Mesenchymal stem cell of Wharton's jelly (primary cell): Measurements from ENCODE around the genes DHX34, MEIS3, TPRX1 and TPRX2.

DNA sequence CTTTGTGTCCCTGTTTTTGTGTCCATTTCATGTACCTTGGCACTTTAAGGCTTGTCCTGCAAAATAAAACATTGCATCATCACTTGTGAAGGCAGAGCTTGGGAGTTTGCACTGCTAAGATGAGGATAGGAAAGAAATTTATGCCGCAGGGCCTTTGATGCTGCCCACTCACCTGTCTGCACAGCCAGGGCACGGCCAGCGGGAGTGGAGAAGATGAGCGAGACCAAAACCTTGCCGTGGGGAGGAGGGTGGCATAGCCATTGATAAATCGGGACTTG lies 76.0 kb upstream of the NPAS1 start:
- CAGE, long polyA plus RNA = no peak

- CAGE, long polyA plus RNA = no peak
Measured at GRCh38 chr19:46975240-46975996, 44.2 kb upstream of the NPAS1 start.

GRCh38 chr19:46984236-46985106 lies 35.2 kb upstream of the NPAS1 start:
- CAGE, long polyA plus RNA = no peak

DNA sequence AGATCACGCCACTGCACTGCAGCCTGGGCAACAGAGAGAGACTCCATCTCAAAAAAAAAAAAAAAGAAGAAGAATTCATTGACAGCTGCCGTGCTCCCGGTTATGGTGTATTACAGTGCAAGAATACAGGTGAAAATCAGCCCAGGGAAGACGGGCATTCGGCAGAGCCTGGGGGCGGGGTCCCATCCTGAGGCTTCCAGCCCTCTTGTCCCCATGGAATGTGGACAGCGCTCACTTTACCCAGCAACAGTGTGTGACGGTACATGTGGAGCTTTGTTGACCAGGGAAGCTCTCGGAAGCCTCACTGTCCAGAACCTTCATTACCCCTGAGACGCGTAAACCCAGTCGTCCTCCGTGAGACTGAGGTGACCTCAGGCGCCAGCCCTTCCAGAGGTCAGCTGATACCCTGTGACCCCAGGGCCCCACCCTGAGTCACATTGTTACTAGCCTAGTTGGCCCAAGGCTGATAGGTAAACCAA lies 10.1 kb upstream of the TMEM160 start:
- CAGE, long polyA plus RNA = no peak

DNA sequence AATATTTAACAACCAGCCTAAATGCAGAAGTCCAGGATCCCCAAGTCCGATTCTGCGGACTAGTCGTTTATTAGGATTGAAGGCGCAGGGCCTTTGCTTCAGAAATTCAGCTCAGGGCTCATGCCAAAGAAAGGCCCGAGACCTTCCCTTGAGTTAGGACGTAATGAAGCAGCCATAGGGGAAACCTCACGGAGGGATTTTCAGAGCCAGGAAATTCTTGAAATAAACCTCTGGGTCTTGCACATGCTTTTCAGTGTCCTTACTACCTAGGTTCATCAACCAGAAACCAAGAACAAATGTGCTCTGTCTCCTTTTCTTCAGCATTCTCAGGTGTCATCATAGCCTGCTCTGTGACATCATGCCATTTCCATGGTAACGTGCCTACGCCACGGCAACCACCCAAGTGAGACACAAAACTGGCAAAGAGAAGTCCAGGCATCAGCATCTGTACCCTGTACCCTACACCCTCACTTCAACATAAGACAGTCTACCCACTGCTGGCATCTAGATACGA lies 13.5 kb downstream of the ZC3H4 start:
- CAGE, long polyA plus RNA = no peak

- CAGE, long polyA plus RNA = no peak
Measured at GRCh38 chr19:47111667-47112073, 1.9 kb downstream of the ZC3H4 start.

DNA sequence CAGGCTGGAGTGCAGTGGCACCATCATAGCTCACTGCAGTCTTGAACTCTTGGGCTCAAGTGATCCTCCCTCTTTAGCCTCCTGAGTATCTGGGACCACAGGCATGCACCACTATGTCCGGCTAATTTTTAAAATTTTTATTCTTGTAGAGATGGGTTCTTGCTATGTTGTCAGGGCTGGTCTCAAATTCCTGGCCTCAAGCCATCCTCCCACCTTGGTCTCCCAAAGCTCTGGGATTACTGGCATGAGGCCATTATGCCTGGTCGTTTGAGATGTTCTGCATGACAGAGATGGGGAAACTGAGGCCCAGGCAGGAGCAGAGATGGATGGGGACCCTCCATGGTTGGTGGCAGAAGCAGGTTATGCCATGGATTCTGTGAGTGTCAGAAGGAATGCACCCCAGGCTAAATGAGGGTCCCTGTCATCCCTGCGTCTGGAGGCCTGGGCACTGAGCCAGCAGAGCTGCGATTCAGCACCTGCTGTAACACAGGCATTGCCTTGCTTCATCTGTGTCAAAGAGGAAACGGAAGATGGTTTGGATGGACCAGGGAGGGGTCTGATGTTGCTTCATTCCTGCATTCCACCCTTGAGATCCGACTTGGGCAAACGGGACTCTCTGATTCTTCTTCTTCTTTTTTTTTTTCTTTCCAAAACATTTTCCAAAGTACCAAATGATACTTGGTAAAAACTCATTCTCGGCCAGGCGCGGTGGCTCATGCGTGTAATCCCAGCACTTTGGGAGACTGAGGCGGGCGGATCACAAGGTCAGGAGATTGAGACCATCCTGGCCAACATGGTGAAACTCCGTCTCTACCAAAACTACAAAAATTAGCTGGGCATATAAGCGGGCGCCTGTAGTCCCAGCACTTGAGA lies 1.1 kb downstream of the C5AR1 start:
- CAGE, long polyA plus RNA = no peak

GRCh38 chr19:47319668-47320780 lies 10.4 kb downstream of the C5AR1 start:
- CAGE, long polyA plus RNA = no peak

DNA sequence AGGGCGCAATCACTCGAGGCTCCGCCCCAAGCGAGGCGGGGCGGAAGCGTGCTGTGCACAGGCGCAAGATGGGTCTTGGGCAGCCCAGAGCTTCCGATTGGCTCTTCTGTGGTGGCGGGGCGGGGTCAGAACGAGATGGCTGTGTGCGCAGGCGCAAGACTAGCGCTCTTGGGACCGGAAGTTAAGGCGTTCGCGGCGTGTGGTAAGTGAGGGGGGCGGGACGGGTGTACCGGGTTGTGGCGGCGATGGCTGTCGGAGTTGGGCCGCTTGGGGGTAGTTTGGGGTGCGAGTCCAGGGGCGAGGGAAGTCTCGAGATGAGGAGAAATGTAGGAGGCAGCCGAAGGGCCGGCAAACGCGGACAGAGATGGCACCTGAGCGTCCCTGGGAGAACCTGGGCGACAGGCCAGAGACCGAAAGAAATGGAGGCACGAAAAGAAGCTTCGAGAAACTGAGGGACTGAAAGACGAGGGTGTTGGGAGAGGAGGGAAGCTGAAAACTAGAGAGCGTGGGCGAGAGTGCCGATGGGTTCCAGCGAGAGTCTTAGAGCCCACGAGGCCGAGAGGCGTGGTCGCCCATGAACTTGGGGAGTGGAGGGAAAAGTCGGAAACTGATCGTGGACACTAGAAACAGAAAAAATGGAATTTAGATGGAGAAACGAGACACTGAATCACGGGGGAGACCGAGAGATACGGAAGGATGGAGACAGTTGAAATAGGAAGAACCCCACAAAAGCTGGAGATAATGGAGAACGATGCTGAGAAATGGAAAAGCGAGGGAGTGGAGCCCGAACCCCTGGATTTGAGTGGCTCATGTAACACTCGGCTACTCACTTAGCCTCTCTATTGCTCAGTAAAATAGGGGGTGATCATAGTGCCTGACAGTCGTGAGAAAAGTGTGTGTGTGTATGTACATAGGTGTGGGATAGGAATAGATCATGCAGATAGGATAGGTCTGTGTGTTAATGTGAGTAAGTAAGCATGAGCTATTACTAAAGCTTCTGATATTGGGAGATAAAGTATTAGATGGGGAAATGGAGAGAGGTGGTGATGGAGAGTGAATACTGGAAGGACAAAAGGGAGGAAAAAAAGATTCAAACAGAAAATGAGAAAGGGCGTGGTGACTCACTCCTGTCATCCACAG lies at the start of gene DHX34:
Gene DHX34 (plus strand): TSS at position 165 of the 1,140 bp plus-strand sequence.
- CAGE, long polyA plus RNA = no peak

DNA sequence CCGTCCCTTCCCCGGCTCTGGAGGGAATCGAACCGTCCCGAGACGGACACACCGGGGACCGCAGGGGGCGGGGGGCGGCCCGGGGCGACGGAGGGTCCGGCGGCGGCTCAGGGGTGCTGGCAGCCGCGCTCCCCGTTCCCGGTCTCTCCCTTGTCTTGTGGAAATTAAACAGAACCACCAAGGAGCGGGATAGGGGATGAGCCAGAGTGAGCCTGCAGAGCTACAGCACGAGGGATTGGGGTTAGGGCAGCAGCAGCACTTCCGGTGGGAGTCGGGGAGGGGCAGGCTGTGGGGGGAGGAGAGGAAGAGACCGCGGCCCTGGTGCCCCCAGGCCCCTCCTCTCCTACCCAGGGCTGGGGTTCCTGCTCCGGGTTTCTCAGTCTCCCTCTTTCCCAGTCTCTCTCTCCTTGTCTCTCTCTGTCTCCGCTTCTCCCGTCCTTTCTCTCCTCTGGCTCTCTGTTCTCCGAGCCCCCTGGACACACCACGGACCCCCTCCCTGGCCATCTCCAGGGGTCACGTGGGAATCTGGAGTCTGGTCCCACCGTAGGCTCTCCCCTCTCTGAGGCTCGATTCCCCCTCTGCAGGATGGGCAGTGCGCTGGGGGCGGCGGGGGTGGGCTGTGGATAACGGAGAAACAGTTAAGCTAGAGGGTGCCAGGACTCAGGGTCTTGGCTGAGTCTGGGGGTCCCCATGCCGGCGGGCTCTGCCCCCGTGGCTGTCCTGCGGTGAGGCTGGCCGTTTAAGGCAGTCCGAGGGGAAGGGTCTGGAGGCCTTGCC lies at the start of gene MEIS3:
Gene MEIS3 (minus strand): TSS at position 148 of the 777 bp plus-strand sequence.
- CAGE, long polyA plus RNA = no peak

DNA sequence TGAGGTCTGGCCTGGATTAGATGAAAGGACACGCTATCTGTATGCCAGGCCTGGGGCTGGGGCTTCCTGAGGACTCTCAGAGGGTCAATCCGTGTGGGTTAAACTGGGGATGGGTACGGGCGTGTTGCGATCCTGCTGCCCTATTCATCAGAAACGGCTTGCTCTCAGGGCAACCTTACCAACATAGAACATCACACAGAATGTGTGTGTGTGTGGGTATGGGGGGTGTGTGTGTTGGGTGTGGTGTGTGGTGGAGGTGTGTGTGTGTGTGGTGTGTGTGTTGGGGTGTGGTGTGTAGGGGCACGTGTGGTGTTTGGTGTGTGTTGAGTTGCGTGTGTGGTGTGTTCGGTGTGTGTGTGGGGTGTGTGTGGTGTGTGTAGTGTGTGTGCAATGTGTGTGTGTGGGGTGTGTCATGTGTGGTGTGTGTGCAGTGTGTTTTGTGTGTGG lies 5.8 kb upstream of the KPTN start:
- CAGE, long polyA plus RNA = no peak

GRCh38 chr19:47509956-47511058 lies 4.6 kb downstream of the NAPA start:
- CAGE, long polyA plus RNA = no peak

DNA sequence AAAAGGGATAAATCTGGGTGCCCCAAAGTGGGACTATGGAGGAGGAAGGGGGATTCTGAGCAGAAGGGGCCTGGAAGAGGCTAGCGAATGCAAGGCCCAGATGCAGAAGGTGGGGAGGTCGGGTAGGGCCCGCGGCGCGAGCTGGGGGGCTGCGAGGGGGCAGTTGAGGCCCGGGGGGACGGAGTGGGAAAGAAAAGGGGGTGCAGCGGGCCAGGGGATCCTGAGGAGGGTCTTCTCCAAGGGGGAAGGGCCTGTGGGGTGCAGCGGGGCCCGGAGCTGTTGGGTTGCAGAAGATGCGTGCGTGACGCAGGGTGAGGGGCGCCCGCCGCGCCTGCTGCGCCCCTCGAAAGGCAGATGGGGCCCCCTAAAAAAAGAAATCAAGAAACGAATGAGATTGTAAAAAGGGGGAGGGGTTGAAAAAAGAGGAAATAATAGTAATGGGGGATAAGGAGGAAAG lies 327 bp downstream of the ZNF541 start:
- CAGE, long polyA plus RNA = no peak

DNA sequence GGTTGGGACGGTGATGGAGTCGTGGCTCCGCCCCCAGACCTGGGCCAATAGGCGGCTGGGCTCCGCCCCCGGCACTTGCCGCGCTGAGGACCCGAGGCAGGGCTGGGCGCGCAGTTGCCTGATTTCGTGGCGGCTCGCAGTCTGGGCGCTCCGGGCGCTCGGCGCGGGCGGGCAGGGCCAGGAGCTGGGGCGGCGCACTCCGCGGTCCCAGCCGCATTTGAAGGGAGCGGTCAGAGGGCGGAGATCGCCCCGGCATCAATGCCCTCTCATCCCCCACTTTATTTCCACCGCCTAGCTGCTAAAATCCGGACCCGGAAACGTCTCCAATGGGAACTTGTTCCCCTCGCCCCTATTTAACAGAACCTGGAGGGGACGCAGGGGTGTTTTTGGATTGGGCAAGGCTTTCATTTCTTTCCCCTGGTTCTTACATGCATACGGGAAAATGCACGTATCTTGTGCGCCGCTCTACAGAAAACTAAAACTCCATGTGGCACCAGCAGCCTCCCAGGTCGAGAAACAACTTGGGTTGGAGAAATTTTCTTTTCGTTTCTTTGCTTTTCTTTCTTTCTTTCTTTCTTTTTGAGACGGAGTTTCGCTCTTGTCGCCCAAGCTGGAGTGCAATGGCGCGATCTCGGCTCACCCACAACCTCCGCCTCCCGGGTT lies 8.3 kb upstream of the BICRA start:
- CAGE, long polyA plus RNA = no peak

GRCh38 chr19:47607850-47608793 lies 812 bp upstream of the BICRA start:
- CAGE, long polyA plus RNA = no peak

DNA sequence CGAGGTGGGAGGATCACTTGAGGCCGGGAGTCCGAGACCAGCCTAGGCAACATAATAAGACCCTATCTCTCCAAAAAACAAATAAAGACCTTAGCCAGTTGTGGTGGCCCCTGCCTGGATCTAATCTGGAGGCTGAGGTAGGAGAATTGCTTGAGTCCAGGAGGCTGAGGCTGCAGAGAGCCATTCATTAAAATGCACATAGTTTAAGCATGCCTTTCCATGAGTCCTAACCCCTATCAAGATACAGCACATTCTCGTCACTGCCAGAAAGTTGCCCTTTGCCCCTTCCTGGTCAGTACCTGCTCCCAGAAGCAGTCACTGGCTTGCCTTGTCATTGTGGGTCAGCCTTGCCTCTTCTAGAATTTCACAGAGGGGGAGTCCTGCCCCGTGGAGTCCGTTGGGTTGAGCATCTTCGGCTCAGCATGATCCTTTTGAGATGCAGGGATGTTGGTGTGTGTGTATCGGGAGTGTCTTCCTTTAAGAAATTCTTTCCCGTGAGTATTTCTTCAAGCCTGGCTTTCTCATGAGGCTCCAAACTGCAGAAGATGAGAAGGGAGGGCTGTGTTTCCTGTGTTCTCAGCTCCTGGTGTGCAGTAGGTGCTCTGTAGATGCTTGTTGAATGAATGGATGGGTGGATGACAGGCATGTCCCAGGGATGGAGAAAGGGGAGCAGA lies 10.9 kb downstream of the BICRA start:
- CAGE, long polyA plus RNA = no peak

DNA sequence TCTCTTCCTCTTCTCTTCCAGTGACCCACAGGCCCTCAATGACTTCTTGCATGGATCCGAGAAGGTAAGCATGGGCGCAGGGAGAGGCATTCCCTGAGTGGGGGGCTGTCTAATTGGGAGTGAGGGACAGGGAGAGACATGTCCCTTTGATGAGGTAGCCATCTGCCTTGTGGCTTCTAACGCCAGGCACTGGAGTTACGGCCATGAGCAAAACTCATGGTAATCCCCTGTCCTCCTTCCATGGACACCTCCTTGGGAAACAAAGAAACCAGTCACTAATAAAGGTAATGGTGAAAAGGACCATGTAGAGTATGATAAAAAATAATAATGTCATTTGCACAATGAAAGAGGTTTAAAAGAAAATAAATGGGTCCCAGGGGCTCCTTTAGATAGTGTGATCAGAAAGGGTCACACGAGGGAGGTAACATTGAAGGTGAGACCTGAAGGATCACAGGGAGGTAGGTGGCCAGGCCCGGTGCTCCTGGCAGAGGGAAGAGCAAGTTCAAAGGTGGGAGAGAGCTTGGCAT lies 39.5 kb upstream of the EHD2 start:
- CAGE, long polyA plus RNA = no peak

GRCh38 chr19:47760219-47760850 lies 15.0 kb downstream of the NOP53 start:
- CAGE, long polyA plus RNA = no peak

- CAGE, long polyA plus RNA = no peak
Measured at GRCh38 chr19:47804375-47804704, at the start of gene TPRX1. Gene TPRX1, minus strand, starts transcription at chr19:47804551.

DNA sequence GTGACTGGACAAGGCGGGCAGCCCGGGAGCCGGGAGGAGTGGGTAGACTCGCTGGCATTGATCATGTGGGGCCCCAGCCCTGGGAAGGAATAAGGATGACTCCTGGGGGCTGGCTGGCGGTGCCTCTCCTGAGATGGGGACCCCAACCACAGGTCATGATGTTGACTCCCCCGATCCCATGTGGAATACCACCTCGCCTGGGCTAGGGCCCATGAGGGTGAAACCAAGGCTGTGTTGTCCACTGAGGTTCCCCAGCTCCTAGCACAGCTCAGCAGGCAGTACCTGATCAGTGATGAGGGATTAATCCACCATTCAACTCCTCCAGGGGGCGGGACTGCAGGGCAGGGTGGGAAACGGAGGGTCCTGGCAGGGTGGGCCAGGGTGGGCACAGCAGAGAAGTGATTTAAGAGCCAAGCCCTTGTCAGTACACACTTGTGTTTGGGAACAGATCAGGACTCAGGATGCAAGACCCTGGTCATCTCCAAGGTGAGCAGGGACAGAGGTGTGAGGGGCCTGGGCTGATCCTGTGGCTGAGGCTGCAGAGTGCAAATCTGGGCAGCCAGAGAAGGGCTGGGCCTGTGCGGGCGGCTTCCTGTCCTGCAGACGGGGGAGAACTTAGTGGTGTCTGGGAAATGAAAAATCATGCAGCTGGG lies at the start of gene TPRX2:
Gene TPRX2 (plus strand): TSS at position 450 of the 653 bp plus-strand sequence.
- CAGE, long polyA plus RNA = no peak